ENCODE measurements around the genes CNTRL and RAB14.

DNA sequence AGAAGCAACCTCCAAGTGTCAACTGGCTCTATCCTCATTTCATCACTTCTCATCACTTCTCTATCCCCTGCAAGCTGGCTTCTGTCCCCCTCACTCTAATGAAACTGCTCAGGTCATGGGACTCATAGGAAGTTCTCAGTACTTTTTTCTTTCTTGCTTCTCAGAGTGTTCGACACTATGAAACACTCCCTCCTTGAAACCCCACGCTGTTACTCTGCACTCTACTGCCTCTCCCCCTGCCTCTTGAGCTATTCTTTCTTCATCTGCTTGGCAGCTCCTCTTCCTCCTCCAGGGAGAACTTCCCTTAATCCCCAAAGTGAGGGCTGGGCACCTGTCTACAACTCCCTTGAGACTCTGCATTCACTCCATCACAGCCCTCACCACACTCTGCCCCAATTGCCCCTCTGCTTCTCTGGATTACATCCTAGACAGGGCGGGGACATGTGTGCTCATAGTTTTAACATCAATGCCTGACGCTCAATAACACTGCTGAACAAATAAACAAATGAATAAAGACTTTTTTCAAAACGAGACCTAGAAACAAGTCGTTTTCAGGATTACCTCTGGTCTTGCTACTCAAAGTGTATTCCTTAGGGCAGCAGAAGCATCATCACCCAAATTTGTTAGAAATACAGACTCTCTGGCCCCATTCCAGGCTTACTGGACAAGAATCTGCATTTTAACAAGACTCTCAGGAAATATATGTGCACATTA is 115.8 kb downstream of the CDK5RAP2 start:
- PRO-cap, 7 experiments = no peak in any of the 7 experiments

DNA sequence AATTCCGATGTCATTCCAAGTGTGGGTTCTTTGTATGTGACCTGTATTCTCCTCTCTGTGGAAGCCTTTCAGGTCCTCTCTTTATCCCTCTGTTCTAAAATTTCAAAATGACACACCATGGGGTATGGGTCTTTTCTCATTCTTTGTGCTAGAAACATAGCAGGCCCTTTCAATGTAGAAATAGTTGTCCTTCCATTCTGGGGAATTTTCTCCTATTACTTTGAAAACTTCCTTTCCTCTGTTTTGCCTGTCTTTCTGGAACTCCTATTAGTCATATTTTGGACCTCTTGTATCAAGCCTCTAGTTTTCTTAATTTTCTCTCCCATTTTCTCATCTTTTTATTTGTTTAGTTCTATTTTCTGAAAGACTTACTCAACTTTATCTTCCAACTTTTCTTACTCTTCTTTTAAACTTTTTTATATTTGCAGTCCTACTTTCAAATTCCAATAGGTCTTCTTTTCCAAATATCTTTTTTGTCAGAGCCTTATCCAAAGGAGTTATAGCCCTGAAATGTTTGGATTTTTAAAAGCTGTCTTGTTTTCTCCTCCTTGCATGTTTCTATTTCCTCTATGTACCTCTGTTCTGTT is 90.7 kb downstream of the CDK5RAP2 start:
- PRO-cap, 7 experiments = no peak in any of the 7 experiments

DNA sequence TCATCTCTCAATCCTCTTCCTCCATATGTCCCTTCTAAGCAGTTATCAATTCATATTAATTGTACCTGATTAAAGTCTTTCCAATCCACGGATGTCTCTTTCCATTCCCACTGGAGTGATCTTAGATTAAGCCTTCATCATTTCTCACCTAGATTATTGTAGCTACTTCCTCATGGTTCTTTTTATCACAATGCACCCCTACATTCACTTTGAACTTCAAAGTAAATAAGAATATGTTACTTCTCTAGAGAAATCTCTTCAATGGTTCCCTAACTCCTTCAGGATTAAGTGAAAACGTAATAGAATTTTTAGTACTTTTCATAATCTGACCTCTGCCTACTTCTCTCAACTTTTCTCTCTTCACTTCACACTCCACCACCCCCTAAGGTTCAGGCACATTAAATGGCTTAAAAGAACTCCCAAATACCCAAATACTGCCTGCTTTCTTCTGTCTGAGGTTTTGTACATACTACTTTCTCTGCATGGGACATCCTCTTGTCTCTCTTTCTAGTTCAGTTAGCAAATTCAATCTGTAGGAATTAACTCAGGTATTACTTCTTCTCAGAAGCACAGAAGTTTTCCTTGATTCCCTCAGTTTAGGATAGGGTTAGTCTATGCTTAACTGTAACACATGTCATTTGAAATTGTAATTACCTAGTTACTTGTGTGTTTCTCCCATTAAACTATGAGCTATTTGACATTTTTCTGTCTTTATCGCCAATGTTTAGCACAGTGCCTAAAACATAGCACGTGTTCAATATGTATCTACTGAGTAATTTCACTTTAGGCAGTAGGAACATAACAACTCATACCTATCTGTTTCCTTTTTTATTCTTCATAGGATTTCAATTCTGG is 29.1 kb upstream of the CDK5RAP2 start:
- PRO-cap, 7 experiments = no peak in any of the 7 experiments

GRCh38 chr9:120630996-120631574 is 51.1 kb upstream of the CDK5RAP2 start:
- PRO-cap, 7 experiments = no peak in any of the 7 experiments

DNA sequence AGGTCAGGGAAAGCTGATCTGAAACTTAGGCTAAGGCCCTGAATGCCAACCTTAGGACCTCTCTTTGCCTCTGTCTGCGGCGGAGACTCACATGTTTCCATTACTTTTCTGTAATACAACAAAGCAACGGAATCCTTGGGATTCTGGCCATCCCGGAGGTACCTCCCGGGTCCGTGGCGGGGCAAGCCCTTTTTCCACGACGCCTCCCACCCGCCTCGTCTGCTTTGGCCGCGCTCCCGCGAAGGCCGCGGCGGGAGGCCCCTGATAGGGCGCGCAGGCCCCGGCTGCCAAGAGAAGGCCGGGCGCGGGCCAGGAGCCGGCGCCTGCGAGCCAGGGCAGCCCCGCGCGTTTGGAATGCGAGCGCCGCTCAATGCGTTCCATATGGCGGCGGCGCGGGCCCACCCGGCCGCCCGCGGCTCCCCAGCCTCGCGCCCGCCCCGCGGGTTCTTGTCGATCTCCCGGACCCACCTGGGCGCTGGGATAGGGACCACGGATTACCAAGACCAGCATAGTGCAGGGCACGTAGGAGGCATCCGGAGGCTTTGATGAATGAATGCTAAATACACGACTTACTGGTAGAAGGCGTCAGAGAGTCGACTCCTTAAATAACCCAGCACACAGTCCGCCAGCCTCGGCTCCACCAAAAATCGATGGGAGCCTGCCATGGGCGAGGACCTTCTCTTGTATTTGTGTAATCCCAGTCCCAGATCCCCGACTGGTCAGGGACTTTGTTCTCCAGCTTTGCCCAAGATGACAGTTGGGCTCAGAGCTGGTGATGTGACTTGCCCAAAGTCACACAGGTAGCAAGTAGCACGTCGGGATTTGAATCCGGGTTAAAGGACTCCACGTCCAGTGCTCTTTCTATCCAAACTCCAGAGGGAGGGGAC is 17.6 kb upstream of the PHF19 start:
- PRO-cap, 7 experiments = no peak in any of the 7 experiments

DNA sequence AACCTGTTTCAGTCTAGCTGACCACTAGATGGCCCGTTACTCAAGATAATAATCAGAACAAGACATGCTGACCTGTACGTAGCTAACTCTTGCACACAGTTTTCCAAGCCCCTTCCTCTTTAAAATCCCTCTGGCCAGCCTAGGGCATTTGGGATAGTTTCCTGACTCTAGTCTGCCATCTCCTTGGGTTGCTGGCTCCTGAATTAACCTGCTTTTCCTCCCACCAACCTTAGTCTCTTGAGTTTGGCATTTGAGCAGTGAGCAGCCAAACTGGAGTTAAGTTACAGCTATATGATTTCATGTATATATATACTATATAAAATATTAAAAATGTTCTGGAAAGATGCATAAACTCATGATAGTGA is 59.3 kb upstream of the TRAF1 start:
- PRO-cap, 7 experiments = no peak in any of the 7 experiments

DNA sequence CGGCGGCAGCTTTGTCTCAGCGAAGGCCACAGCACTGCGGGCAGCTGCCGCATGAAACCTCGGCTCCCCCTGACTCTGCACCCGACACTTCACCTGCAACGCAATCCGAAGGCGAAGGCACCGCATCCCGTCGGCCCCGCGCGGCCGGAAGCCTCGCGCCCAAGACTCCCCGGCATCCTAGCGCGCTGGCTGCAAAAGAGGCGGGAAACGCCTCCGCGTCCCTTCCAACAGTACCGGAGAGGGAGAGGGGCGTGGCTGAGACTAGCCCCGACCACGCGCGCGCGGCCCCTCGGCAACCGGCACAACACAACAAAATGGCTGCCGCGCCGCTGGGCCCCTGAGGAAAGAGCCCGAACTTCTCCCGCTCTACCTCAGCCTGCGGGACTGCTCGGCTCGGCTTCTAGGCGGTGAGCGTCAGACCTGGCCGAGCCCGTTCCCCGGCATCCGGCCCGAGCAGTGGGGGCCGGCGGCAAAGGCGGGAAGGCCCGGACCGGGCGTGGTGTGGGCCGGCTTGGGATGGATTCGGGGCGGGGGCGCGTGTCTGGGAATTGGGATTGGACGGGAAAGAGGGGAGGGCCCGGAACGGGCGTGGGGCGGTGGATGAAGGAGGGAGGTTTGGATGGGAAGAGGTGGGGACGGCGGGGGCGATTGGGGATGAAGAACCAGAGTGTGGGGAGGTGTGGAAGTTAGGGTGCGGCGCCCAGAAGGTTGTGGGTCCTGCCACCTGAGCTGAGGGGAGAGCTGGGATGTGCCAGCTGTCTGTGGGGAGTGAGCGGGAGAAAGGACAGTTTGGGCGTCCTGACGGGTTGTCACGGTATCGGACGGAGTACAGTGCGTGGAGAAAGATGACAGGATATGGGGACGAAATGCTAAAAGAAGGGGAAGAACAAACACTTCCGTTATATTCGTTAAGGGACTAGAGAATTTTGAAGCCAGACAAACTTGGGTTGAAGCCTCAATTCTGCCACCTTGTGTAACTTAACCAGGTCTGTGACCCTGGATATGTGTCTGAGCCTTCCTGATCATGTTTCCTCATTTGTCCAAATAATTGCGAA is at the start of gene CNTRL:
Gene CNTRL, plus strand, starts transcription at position 295 of the 1,055 bp plus-strand sequence.
- PRO-cap, 7 experiments = peak in 7 of 7 experiments; most common plus-strand start position 307 of the sequence (in 2); most common minus-strand start position 857 of the sequence (in 5)

DNA sequence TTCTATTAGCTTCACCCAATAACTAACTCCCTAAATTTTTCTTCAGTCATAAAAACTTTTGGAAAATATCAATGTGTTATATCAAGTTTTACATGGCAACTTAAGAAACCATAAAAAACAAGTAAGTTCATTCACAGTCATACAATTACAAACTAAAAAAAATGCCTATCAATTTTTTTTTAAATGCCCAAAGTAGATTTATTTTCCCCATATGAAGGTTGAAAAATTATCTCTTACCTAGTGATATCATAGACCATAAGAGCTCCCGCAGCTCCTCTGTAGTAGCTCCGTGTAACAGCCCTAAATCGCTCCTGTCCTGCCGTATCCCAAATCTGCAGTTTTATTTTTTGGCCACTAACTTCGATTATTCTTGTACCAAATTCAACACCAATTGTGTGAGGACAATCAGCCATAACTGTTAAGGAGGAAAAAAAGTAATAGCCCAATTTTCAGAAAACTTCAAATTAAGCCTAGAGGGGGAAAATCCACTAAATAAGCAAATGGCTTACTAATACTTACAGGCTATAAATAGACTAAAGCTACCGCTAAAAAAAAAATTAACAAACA is 11.3 kb downstream of the RAB14 start:
- PRO-cap, 7 experiments = no peak in any of the 7 experiments

- PRO-cap, 7 experiments = no peak in any of the 7 experiments
Measured at GRCh38 chr9:121199849-121200261, 1.8 kb downstream of the RAB14 start.

DNA sequence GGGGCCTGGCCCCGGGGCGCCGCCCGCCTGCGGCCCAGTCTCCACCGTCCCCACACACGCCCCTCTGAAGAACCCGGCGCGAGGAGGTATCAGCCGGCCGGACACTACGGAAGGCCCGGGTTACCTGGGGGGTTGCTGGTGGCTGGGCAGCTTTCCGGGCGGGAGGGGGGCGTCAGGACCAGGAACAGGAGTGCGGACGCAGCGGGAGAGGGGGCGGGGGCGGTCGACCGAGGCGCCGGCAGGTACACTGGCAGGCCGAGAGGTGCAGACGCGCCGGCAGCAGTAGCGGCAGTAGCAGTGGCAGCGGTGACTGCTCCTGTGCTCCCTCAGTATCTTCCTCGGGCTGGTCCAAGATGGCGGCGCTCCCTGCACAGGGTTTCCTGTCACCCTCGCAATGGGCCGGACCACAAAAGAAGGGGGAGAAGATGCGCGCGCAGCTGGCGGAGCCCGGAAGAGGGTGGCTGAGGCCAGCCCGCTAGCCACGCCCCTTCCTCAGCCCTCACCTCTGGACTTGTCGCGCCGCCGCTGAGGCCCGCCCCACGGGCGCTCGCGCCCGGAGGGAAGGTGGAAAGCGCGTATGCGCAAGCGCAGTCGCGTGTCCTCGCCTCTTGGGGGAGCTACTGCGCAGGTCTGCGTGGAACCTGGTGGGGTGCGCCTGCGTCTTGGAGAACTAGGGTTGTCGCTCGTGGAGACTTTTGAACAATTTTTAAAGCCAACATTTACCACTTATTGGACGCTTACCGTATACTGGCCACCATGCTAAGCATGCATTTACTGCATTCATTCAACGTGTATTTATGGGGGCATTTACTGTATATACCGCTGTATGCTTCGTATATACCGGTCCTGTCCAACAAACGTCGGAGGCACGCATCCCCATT is at the start of gene RAB14:
Gene RAB14, minus strand, starts transcription at position 355 of the 881 bp plus-strand sequence.
- PRO-cap, 7 experiments = peak in 7 of 7 experiments; most common plus-strand start position 627 of the sequence (in 7); most common minus-strand start position 345 of the sequence (in 5)

DNA sequence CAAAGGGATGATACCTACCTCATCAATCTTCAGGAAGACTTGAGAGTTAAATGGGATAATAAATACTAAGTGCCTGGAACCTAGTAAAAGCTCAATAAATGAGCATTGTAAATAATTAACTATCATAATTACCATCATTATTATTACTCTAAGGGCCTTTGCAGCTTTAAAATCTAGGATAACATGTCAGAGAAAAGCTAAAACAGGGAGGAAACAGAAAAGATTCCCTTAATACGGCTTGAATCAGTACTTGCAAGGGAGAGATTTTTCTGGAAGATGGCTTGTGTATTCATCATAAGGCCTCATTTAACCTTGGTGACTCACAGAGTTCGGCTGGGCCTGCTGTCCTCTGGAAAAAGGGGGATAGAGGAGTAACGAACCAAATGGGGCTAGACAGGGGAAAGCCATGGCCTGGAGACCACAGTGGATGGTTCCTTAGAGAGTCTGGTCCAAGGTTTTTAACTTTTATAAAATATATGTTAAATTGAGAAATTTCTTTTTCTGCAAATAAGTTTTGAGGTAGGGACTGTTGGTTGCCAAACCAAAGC is 25.8 kb upstream of the GSN start:
- PRO-cap, 7 experiments = no peak in any of the 7 experiments

DNA sequence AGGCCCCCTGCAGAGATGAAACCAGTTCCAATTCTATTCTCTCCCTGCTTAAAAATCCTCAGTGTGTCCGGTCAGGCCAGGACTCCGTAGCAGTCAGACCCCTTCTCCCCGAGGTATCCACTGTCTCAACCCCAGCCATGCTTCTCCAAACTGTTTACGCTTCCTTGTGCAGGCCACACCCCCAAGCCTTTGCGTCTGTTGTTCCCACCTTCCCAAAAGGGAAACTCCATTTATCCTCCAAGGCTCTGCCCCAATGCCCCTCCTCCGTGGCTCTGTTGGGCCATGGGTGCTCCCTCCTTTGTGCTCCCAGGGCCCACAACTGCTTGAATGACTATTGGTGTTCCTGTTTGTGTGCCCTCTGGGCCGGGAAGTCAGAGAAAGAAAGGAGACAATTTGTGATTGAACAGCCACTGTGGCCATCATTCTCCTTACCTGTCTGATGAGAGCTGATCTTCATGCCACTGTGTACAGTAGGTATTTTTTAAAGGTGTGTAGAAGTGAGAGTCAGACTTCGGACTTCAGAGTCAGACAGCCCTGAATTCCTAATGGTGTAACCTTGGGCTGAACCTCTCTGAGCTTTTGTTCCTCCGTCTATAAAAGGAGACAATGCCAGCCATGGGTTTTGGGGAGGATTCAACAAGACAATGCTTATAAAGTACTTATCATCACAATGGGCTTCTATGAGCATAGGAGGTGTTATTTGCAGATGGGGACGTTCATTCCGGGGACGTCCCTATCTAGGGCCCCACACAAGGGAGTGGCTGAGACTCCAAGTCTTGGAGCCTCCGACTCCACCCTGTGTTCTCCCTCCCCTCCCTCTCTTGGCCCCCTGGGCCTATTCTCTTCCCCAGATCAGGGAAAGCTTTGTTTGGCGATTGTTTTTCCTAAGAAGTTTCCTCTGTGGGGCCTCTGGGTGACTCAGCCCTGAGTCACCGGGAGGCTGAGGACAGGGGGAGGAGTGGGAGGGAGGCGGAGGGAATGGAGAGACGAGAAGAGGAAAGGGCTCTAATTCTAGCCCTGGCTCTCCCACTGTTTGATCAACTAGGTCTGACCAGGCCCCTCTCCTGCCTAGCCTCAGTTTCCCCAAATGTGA is 18.7 kb downstream of the GSN start:
- PRO-cap, 7 experiments = no peak in any of the 7 experiments

GRCh38 chr9:121366565-121367045 is 3.4 kb downstream of the STOM start:
- PRO-cap, 7 experiments = no peak in any of the 7 experiments

- PRO-cap, 7 experiments = no peak in any of the 7 experiments
Measured at GRCh38 chr9:121453076-121453593, 46.5 kb downstream of the GGTA1 start.

DNA sequence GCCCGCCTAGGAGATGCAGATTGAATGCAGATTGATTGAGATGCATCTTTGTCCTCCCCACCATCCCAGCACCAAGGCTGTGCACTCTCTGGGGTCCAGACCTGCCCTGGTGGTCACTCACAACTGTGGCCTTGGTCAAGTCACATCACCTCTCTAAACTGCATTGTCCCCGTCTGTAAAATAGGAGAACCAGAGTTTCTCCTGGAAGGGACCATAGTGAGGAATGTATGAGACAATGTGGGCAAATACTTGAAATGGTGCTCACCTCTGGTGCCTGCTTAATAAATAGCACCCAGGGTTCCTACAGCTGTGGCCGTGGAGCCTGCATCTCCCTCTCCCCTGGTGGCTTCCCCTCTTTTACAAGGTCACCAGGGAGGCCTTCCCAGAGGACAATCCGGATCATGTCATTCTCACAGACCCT is 66.1 kb upstream of the GGTA1 start:
- PRO-cap, 7 experiments = no peak in any of the 7 experiments

DNA sequence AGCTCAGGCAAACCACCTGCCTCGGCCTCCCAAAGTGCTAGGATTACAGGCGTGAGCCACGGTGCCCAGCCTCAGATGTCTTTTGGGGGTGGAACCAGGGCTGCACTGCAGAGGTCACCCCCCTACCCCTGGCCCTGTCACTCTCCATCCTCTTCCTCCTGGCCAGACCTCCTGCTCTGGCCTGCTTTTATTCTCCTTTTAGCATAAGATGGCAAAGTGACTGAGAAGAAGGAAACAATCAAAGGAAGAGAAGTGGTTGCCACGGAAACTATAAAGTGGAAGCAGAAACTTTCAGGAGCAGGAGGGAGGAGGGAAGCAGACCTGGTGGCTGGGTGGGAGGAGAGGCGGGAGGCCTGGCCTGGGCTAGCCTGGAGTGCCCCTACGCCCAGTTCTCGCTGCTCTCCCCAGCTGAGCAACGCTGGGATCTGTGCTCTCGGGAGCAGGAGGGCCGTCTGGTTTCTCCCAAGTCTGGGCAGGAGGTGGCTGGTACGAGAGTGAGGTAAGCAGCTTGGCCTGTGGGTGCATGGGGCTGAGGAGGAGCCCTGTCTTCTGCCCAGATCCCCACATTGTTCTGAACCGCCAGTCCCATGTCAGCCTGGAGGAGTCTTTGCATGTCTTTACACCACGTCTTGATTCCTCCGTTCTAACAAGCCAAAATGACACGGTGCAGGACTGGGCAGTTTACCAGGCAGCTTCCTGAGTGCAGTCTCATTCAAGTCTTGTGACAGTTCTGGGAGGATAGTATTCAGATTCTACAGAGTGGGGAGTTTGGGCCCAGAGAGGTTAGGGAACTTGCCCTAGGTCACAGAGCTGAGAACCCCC is 15.1 kb upstream of the DAB2IP start:
- PRO-cap, 7 experiments = no peak in any of the 7 experiments

- PRO-cap, 7 experiments = no peak in any of the 7 experiments
Measured at GRCh38 chr9:121657993-121658677, 6.7 kb downstream of the DAB2IP start.

GRCh38 chr9:121658789-121659190 is 7.4 kb downstream of the DAB2IP start:
- PRO-cap, 7 experiments = no peak in any of the 7 experiments

DNA sequence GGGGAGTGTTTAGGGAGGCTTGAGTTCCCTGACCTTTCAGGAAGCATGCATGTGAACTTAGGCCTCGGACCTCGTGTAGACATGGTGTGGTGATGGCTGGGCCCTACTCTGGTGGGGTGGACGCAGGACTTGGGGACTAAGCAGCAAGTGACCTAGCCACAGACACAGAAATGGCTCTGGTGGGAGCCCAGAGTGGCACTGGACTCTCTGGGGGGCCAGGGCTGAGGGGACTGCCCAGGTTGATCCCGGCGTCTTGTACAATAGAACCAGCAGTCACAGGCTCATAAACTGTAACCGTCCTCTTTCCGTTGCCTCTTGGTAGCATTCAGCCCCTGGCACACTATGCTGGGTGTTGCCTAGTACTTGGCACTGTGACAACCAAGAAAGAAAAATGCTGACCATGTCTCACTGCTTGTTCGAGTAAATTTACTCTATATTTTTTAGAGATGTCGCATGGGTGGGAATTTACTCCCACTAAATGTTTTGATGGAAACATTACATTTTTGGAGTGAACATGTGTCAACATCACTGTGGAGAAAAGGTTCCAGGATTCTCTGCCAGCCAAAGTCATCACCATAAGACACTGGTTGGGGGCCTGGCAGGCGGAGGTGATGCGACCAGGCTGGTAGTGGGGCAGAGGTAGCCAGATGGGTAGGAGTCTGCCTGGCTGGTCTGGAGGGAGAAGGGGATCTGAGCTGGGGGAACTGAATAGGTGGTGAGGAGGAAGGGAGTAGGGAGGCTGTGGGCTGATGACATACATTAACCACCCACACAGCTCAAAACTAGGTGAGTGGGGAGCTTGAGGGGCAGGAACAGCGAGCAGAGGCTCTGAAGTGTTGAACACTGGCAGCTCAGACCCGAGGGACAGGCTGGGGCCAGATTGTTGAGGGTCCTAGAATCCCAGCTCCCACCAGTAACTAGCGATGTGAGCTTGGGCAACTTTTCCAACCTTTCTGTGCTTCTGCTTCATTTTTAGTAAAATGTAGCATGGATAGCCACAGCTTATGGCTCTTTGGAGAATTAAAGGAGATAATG is 80.7 kb downstream of the DAB2IP start:
- PRO-cap, 7 experiments = no peak in any of the 7 experiments

DNA sequence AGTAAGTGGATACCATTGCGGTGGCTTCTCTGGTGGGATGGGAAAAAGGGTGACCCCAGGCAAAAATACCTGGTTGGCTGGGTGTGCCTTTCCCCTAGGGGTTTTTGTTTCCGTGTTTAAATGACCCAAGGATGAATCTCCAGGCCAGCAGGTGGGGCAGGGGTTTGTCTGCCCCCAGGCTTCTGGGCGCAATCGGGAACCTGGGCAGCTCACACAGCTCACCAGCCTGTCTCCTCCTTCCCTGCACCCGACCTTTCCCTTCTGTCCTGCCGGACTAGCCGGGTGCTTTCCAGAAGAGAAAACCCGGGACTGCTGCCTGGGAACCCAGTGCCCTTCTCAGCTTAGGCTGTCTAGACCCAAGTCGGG is 84.3 kb downstream of the DAB2IP start:
- PRO-cap, 7 experiments = no peak in any of the 7 experiments

All from T-cell (primary cell).